Mesangial cell (primary cell): ENCODE results near the genes ZNF200 and GLIS2.

DNA sequence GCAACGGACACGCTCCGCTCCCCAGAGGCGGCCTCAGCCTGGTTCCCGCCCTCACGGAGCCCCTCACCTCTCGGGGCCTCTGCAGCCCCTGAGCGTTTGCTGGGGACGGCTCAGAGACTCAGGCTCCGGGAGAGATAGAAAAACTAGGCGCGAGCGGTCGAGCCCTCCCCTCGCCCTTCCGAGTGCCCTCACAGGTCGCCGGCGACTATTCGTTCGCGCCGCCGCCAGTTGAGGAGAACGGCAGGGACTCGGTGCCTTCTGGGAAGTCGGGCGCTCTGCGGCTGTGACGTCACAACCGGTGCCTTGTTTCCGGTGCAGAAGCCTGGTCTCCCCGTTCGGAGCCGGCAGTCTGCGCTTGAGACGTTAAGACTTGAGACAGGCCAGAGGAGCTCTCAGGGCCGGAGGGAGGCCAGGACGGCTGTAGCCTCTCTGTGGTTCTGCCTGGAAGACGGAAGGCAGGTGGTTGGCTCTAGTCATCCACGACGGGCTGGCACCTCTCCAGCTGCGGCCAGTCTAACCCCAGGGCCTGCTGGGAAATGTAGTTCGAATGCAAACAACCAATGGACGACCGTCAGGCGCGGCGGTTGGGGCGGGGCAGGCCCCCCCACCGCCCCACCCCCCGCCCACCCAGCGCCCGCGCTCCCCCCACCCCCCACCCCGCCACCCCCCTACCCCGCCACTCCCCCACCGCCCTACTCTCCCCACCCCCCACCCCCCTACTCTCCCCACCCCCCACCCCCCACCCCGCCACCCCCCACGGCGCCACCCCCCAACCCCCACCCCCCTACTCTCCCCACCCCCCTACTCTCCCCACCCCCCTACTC lies at the start of gene ZNF200:
Gene ZNF200, minus strand, starts transcription at position 239 of the 824 bp plus-strand sequence.
- RAMPAGE, long total RNA: no peak

DNA sequence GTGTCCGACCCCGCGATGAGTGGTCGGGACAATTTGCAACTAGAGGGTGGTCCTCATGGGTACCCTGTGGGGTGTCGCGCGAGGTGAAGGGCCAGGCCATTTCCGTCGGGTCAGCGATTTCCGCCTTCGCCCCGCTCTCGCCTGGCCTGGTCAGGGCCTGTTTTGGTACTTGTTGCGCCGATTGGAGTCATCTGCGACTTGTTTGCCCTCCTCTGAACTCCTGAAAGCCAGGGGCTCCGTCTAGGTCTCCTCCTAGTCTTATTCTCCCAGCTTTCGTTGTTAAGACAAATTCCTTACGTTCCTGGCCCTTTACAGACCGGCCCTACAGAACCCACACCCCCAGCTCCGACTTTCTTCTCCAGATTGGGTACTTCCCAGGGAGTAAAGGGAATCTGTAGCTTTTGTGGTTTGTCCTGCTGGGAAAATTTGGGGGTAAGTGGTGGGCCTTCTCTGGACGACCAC lies 15.0 kb downstream of the NAA60 start:
- RAMPAGE, long total RNA: no peak

DNA sequence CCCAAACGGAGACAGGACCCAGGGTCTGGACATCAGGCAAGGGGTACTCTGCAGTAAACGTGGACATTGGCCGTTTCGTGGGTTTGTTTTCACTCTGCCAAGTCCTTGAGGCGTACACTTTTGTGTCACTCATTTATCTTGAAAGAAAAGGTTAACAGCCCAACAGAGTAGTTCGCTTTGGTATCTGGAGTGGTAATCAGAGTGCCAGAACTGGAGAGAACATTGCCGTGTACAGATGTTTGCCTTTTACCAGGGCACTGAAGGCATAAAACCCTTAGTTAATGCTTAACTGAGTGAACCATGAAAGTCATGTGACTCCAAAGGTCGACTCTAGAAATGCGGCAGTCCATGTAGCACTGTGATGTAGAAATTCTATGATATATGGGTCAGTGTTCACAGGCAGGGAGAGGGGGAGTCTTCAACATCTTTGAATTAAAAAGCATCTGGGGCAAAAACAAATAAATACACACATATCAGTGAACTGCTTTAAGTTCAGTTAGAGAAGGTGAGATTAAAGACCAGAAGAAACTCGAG lies 15.5 kb downstream of the NAA60 start:
- RAMPAGE, long total RNA: no peak

GRCh38 chr16:3509484-3510016 lies 8.7 kb downstream of the CLUAP1 start:
- RAMPAGE, long total RNA: no peak

DNA sequence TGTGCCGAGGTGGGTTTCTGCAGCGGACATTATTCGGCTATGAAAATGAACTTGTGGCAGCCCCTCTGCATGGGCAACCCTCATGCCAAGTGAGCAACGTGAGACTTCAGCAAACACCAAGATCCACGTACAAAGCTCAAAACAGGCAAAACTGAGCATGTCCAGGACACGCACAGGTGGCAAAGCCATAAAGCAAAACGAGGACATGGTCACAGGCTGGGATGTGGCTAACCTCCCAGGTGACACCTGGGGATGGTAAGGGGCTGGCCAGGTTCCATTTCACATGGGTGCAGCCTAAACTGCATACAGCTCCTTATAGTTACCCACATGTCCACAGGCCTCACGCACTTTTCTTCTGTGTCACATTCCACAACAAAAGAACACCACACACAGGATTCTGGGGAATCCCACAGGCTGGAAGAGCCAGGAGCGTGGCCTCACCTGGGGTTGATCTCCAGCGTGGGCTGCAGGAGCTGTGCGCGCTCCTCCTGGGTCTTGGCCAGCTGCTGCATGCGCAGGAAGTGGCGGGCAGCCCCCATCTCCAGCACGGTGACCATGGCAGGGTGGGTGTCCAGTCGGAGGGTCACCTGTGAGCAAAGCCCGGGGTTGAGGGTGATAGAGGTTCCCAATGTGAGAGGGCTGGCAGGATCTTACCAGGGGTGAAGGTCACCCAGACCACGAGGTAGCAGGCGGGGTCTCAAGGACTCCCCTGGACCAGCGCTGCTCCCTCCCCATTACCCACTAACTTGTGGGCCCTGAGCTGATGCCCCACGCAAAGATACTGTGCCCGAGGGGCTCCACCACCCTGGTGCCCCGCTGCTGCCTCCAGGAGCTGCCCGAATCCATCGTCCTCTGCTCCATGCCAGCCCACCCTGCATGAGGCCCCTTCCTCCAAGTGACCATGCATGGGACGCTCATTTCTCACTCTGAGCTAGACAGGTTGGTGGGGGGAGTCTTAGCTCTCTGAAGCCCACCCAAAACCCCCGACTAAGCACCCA lies 7.4 kb downstream of the DNASE1 start:
- RAMPAGE, long total RNA: no peak

DNA sequence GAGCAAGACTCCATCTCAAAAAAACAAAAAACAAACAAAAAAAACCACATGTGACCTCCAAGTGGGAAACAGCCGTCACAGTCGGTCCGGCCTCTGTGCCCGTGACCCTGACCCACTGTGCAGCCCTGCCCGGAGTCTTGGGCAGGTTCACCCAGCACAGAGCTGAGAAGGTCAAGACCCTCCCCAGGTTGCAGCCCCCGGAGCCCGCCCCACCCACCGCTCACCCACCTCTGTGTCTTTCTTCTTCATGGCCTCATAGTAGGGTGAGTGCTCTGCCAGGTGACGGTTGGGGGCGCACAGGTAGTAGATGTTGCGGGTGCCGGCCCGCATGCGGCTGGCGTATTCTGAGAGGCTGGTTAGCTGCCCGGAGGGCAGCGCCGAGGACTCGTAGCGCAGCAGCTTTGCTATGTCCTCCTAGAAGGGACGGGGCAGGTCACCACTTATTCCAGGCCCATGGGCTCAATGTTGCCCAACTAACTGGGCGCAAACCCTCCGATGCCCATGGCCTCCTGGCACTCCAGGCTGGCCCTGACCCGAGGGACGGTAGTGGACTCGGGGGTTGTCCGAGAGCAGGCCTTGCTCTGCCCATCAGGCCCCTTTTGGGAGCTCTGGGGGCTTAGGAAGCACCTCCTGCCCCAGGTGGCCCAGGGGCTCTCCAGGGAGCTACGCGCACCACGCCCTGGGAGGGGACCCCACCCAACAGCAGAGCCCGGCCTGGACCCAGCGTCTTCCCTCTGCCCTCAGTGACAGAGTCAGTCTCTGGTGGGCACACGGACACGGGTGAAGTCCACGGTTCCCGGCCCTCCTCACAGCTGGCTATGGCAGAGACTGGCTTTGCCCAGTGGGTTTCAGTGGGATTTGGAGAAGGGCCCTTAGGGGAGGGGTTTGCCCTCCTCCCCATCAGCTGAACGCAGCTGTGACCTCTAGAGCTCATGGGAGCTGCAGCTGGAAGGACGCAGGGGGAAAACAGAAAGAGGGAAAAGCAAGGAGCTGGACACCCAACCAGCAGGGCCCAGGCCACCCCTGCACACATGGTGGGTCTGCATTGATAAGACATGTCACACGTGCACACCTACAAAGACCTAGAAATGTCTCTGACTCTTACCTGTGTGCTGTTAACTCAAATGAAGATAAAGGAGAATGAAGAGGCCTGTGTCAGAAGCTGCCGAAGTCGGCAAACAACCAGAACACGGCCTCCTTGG lies 10.0 kb downstream of the DNASE1 start:
- RAMPAGE, long total RNA: no peak

DNA sequence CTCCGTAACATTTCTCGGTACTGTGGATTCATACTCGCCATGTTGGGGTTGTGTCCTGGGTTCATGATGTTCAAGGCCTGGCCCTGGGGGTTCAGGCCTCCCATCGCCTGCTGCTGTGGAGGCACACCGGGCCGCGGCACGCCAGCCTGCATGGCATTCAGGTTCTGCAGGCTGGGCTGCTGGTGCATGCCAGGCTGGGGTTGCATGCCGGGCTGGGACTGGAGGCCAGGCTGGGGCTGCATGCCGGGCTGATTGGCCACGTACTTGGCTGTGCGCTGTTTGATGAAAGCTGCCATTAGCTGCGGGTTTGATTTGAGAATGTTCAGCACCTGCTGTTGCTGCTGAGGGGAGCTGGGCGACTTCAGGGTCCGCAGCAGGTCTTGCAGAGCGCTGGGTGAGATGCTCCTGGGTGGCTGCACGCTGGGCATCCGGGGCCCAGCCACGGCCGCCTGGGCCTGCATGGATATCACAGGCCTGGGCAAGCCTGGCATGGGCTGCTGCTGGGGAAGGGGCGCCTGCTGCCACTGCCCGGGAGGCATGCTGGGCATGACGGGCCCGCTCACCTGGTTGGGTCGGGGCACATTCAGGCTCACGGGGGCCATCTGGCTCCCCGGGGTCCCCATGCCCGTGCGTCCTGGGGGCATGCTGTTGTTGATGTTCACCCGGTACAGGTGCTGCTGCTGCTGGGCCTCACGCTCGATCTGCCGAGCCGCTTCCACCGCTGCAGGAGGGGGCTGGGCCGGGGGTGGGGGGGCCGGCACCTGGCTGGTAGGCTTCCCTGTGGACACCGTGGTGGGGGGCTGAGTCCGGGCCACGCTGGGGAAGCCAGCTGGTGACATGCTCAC lies 11.4 kb upstream of the TRAP1 start:
- RAMPAGE, long total RNA: no peak

DNA sequence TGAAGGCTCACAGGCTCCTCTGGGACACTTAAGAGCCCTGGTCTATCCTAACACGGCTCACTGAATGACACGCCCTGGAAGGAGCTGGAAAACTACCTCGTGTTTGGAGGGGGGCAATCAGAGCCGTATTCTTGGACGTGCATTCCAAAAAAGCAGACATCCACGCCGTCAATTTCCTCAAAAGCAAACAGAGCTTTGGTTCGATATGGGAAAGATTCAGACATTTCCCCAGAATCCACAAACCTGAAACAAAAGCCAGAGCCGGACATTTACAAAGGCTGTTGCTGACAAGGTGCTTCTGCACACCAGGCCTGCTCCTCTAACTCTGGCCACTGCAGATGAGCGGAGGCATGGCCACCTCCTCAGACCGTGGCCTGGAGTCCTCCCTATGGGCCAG lies 22.2 kb upstream of the TRAP1 start:
- RAMPAGE, long total RNA: no peak

DNA sequence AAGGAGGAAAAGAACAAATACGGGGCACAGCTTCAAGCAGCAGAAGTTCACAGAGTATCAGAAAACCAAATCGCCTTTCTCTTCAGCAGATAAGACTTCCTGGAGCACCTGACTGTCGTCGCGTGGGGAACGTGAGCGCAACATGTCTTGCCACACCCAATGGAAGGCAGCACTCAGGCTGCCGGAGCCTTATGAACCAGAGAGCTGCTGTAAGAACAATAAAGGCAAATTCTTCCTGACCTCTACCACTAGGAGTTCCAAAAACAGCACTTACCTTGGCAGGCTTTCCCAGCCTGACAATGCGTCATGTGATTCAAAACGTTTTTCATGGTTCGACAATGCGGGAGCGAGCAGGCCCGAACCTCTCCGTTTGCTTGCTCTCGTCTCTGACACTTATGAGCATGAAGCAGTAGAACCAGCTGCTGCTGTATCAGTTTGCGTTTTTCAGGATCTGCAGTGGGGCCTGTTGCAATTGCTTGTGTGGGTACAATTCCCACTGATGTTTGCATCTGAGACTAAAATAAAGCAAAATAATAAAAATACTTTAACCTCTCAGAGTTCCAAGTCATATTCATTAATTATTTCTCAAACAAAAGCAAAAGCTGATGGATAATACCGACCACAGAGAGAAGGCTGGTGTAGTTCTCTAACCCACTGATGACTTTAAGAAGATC lies 75.9 kb upstream of the TRAP1 start:
- RAMPAGE, long total RNA: no peak

- RAMPAGE, long total RNA: no peak
Observed at GRCh38 chr16:3858719-3859463, 21.6 kb downstream of the CREBBP start.

DNA sequence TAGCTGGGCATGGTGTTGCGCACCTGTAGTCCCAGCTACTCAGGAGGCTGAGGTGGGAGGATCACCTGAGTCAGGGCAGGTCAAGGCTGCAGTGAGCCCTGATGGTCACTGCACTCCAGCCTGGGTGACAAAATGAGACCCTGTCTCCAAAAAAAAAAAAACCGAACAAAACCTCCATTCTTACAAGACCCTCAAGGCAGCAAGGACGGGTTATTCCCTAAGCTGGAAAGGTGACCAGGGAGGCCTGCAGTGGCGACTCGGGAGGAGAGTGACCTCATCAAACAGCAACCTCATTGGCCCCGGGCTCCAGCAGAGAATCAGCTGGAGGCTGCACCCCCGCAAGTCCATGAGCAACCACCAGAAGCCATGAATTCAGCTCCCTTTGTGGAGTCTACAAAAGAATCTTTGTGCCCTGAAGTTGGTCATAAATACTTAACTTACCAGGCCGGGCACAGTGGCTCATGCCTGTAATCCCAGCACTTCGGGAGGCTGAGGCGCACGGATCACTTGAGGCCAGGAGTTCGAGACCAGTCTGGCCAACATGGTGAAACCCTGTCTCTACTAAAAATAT lies 80.9 kb upstream of the CREBBP start:
- RAMPAGE, long total RNA: no peak

- RAMPAGE, long total RNA: no peak
Observed at GRCh38 chr16:4217363-4218131, 24.3 kb downstream of the SRL start.

- RAMPAGE, long total RNA: no peak
Observed at GRCh38 chr16:4231378-4231912, 10.4 kb downstream of the SRL start.

DNA sequence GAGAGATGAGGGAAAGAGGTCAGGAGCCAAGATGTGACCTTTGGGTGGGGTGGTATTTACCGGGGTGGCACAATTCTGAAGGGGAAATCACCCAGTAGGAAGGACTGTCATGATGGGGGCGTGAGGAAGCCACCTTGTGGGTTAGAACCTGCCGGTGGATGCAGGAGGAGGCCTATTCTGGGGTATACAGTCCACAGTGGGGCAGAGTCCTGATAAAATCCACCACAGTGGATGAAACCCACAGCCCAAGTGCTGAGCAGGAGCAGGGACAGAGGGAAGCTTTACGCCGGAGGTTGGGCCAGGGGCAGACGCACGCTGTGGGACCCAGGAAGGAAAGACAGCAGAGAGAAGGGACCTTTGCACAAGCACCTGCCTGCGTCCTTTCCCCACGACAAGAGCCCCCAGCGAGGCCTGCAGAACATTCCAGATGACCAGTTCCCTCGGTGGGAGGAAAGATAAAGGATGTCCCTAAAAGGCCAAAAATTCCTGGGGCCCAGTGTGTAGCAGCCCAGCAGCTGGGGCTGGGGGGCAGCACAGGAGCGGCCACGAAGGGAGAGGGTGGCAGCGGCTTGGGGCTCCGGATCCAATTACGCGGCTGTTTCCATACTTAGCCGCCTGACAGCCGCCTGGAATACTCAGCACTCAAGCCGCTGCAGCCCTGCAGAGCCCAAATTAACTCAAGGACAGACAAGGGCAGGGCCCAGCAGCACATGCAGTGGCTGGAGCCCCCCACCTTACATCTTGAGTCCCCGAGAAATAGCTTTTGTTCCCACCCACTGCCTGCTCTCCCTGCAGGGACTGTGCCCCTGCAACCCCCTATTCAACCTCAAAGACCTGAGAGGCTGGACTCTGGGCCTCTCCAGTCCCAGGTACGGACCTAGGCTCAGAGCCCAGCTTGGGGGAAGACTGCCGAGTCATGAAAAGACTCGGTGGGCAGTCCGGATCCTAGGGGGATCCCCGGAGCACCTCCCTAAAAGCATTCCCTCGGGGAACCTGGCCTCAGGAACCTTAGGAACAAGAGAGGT lies 1.3 kb downstream of the SRL start:
- RAMPAGE, long total RNA: no peak

DNA sequence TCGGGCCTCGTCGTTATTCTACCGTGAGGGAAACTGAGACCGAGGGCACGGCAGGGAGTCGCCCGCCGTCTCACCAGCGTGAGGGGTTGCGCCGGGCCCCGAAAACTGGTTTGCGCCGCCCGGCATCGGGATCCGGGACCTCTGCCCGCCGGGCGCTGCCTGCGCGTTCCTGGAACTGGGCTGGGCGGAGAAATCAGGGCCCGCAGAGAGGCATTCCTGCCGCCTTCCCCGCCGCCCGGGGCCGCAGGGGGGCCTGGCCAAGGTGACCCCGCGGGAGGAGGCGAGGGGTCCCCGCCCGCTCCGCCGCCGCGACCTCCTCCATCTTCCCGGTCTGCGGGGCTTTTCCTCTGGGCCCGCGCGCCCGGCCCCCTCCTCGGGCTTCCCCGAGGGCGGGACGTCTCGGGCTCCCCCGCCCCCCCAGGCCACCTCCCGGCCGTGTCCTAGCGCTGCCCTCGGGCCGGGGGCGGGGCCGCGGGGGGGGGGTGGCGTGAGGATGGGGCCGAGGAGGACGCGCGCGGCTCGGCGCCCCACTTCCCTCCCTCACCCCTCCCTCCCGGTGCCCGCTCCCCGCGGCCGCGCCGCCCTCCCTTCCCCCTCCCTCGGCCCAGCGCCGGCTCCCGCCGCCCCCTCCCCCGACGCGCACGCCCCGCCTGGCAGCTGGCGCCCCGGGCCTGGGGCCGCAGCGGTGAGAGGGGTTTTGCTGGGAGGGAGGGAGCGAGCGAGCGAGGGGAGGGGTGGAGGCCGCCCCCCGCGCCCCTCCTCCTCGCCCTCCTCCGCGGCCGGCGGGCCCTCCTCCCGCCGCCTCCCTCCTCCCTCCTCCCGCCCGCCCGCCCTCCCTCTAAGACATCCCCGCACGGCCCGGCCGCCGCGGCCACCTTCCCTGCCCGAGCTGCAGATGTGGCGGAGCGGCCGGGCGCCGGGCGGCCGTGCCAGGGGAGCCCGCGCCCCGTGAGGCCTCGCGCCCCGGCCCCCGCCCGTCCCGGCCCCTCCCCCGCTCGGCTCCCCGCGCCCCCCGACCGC lies at the start of gene GLIS2:
Gene GLIS2, plus strand, starts transcription at position 874 of the 1,020 bp plus-strand sequence.
- RAMPAGE, long total RNA: no peak

DNA sequence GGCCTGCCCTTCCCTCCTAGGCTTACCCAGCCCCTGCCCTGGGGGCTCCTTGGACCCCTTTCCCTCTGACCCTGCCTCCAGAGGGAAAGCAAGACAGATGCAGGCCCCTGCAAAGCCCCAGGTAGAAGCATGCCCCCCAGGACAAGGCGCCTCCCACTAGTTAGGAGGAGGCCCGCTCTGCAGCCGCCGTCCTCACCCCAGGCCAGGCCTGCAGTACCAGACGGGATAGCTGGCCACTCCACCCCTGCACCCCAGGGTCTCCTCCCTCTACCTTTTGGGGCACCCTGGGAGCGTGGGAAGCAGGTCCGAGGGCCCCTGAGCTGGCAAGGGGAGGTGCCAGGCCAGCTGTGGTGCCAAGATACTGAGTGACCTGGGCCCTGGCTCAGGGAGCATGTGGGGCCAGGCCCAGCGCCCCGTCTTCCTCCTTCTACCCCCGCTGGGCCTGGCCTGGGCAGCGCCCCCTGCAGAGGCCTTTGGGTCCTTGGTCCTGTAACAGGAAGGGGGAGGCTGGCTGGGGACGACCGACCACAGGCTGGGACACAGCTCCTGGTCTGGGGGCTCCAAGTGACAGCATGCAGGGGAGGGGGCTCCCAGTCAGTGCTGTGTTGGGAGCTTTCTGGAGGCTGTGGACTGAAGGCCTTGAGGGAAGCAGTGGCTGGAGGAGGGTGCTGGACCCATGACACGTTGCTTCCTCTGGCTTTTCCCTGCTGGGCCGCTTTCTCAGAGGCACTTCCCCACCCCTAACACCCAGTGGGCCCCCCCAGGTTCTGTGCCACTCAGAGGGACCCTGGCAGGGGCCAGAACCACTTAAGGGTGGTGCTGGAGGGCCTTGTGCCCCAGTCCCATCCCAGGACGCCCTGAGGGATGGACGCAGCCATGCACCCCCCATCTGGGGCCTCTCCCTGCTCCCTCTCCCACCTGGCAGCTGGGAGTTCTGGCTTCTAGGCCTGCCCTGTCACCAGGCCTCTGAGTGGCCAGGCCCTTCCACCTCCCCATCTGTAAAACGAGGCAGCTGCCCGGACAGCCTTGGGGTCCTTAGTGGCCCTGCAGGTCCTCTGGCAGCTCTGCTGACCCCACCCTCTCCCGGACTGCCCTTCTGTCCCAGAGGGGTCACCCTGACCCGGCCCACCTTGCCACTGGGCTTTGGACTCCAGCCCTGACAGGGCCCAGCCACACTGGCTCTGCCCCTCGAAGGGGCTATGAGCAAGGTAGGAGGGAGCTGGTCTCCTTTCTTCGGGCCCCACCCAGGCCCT lies 12.7 kb downstream of the PAM16 start:
- RAMPAGE, long total RNA: no peak

- RAMPAGE, long total RNA: no peak
Observed at GRCh38 chr16:4389768-4390186, 18.1 kb downstream of the VASN start.

GRCh38 chr16:4505290-4505794 lies 29.1 kb downstream of the HMOX2 start:
- RAMPAGE, long total RNA: no peak

GRCh38 chr16:4507814-4508391 lies 30.7 kb downstream of the CDIP1 start:
- RAMPAGE, long total RNA: no peak

GRCh38 chr16:4510794-4511423 lies 27.7 kb downstream of the CDIP1 start:
- RAMPAGE, long total RNA: no peak